Pulmonary artery (tissue), 1 donor: ENCODE results near the gene WTAP.

- PRO-cap, result no peak
Measured at GRCh38 chr6:158826842-158827543, 7.8 kb upstream of the EZR start.

- PRO-cap, result no peak
Measured at GRCh38 chr6:158897217-158897688, 78.1 kb upstream of the EZR start.

- PRO-cap, result no peak
Measured at GRCh38 chr6:158922079-158922488, 77.9 kb downstream of the RSPH3 start.

DNA sequence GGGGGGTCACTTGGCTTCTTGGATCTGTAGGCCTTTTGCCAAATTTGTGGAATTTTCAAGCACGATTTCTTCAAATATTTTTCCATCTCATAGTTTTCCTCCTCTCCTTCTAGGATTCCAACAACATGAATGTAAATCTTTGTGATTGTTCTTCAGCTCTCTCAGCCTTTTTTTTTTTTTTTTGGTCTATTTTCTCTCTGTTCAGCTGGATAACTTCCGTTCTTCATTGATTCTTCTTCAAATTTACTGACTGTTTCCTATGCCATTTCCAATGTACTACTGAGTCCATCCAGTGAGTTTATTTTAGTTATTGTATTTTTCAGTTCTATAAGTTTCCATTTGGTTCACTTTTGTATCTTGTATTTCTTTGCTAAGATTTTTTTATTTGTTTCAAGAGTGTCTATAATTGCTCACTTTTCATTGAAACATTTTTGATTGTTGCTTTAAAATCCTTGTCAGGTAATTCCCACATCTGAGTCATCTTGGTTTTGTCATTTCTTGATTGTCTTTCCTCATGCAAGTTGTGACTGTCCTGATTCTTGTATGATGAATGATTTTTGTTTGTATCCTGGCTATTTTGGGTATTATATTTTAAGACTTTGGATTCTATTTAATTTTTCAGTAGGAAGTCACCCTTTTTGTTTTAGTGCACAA is 9.2 kb downstream of the RSPH3 start:
- PRO-cap, result no peak

DNA sequence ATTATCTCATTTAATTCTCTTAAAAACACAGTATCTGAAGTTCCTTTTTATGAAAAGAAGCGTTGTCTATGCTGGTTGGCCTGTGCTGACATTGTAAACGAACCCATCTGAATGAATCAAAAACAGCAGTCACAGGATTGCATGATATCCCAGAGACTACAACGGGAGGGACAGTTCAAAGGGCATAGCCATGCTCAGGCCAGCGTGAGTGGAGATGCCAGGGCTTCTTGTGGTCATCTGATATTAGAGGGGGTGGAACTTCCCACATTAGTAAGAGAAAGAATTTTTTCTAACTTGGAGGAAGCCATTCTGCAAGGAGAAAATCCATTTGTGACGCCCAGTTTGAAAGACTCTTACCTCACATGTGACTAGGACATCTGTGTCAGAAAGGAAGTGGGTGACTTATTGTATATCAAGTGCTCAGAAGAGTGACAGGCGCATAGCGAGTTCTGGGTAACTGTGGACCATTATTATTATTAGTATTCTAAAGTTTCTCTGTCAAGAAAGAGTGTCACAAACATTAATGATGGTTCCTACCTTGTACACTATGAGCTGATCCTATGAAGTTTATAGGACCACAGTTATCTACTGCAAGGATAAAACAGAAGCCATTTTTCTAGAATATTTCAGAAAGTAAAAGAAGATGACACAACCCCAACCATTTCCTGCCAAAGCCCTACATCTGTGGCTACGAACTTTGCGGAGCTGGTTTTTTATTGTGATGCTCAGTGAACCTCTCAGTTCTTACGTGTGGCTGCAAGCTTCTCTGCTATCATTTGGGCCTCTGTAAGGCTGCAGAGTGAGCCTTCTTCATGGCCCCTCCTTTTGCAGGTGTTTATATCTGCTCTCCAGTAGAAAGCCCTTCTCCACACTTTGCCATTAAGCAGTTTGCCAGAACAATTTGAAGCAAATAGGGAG is 17.5 kb upstream of the TAGAP start:
- PRO-cap, result no peak

DNA sequence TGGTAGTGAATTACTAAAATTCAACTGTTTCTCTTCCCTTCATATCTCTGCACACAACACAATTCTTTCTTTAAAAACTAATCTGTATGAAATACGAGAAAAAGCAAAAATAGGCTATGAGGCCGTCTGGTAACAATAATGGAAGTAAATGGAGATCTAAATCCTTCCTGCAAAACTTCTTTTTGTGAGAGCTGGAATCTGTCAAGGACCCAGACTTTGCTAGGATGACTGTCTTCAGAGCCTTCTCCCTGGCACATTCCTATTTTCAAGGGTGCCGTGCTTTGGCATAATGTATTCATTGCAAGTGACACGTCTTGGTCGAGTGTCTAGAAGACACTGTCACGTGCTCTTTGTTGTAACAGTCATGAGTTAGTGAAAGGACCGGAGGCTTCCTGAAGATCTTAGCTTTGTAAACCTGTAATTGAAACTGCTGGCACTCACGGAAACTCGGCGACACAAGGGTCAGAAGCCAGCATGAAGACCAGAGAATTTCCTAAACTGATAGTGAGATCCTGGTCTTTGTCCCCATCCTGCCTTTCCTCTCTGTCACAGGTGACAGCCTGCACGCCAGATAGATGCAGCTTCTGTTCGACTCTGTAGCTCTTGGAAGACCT is 19.6 kb upstream of the TAGAP start:
- PRO-cap, result no peak

DNA sequence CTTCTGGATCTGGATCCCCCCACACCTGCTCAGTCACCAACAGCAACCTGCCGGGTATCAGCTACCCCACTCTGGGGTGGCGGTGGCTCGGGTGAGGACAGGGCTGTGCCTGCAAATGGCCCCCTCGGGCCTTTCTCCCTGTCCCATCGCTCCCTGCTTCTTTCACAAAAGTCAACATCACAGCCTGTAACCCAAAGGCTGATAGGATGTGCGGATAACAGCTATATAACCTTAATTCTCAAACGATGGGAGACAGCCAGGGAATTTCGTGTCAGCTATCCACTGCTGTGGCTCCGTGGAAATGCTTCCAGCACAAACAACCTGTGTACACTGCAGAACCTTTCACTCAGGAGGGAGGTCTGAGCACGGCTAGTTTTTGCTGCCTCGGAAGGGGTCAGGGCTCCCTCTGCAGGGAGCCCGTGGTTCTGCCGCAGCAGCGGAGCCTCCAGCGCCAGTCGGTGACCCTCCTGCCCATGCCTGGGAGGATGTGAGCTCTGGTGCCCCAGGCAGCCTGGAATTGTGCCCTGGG is 59.2 kb upstream of the TAGAP start:
- PRO-cap, result no peak

GRCh38 chr6:159114631-159115004 is 54.6 kb upstream of the FNDC1 start:
- PRO-cap, result no peak

- PRO-cap, result bidirectional peak, plus-strand start at chr6:159726986, minus-strand start at chr6:159726908; bidirectional peak, plus-strand start at chr6:159727139, minus-strand start at chr6:159727064; bidirectional peak, plus-strand start at chr6:159727575, minus-strand start at chr6:159727430
Measured at GRCh38 chr6:159726452-159727480, 540 bp upstream of the WTAP start.

- PRO-cap, result bidirectional peak, plus-strand start at chr6:159727575, minus-strand start at chr6:159727430
Measured at GRCh38 chr6:159727481-159728617, at the start of gene WTAP. Gene WTAP (plus strand): TSS chr6:159727506.

GRCh38 chr6:159752501-159753343 is 9.1 kb upstream of the ACAT2 start:
- PRO-cap, result no peak

DNA sequence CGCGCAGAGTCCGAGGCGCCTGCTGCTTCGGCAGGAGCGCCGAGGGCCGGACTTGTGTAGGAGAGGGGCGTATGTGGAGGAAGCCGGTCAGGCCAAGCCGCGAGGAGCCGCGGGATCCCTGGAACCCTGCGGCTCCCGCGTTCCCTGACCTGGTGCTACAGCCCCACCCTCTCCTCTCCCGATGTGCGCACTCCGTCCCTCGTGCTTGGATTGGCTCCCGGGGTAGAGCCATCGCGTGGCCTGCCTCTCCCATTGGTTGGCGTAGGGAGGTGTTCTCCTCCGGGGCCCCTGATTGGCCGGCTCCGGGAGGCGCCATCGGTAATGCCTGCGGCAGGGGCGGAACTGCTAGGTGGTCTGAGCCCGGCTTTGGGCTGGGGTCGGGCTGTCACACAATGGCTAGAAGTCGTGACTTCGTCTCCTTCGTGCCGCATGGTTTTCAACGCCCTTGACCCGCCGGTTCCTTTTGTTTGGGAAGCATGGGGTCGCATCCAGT is 363 bp downstream of the ACAT2 start:
- PRO-cap, result bidirectional peak, plus-strand start at position 321 of the sequence, minus-strand start at position 157 of the sequence

DNA sequence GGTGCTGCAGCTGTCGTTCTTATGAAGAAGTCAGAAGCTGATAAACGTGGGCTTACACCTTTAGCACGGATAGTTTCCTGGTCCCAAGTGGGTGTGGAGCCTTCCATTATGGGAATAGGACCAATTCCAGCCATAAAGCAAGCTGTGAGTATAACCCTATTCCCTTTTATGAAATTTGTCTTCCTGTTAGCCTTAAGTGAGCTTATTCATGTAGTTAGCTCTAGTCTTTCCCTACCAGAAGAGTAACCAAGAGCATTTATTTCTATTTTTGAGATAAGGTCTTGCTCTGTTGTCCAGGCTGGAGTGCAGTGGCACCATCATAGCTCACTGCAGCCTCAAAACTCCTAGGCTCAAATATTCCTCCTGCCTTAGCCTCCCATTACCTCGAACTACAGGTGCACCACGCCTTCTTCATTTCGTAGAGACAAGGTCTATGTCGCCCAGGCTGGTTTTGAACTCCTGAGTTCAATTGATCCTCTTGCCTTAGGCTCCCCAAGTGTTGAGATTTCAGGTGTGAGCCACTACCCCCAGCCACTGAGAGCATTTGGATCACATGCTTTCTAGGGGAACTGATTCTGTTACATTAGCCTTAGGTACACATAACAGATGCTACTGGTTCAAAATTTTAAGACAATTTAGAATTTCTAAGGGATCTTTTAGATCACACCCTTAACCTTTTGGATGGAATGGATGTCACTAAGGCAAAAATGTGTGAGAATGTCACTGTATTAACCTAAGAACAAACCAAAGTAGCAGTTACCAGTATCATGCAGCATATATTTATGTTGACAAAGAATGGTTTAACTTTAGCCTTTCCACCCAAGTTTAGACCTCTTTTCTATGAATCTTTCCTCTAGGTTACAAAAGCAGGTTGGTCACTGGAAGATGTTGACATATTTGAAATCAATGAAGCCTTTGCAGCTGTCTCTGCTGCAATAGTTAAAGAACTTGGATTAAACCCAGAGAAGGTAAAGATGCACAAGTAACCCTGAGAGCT is 11.8 kb downstream of the TCP1 start:
- PRO-cap, result no peak

GRCh38 chr6:159798512-159798816 is 1.6 kb upstream of the PNLDC1 start:
- PRO-cap, result no peak

- PRO-cap, result no peak
Measured at GRCh38 chr6:159819760-159820703, 20.0 kb downstream of the PNLDC1 start.

DNA sequence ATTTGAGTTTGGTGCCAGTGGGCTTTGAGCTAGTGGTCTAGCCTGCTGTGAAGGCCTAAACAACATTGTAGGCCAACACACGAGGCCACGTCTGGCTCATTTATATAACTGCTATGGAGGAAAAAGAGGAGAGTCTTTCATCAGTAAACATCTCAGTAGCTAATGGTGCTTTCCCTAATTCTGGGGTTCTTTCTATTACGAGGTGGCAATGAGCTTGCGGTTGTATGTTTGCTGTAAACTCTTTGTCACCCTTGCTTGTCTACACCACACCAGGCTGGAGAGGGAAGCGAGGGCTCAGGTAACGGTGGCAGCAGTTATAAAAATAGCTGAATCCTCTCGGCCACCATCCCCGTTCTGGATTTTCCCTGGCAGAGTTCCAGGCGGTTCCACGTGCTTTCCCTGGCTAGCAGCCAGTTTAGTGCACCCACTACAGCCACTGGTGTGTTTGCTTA is 39.0 kb downstream of the MAS1 start:
- PRO-cap, result no peak

- PRO-cap, result no peak
Measured at GRCh38 chr6:159959932-159960458, 8.9 kb upstream of the IGF2R start.

- PRO-cap, result no peak
Measured at GRCh38 chr6:159983004-159983773, 14.3 kb downstream of the IGF2R start.

DNA sequence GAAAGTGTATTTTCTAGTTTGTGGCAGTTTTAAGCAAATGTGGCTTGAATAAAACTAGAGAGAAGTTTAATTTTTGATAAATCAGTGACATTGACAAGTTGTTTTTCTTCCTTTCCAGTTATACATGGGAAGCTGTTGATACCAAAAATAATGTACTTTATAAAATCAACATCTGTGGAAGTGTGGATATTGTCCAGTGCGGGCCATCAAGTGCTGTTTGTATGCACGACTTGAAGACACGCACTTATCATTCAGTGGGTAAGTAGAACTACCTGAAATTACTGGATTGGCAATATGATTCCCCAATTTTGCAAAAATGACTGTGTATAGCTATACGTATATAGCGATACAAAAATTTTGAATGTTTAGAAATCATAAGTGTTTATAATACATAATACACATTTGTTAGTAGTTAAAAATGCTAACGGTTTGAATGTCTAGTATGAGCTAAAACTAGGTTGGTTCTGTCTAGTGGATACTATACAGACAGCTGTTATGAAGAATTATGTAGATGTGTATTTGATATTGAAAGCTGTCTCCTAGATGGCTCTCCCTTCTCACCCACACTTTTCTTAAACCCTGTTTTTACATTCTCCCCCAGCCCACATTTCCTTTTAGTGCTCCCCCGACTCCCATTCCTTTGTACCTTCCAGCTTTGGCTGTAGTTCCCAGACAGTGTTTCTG is 22.3 kb downstream of the IGF2R start:
- PRO-cap, result no peak

DNA sequence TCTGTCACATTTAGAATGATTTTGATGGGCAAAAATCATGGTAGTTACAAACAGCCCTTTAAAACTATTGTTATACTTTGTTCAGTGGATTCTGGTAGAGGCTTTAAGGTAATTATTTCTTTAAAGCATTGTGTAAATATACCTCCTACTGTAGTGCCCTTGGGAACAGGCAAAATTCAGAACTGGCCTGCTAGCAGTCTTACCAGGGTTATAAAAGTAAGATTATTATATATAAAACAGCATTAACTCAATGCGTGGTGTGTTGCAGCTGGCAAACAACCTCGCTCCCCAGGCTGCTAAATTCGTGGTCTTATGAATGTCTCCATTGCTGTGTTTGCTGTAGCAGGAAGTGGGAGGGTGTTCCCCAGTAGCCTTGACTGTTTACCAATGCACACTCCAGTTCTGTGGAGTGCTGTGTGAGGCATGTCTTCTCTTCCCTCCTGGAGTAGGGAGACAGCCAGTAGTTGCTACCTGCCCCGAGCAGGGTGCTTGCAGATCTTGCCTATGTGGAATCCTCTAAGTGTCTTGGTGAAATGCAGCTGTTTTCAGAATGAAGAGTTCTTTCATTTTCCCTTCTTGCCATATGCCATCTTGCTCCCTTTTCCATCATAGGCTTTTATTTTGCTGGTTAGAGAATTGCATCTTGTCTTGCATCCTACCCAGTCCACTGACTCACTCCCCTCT is 45.3 kb downstream of the IGF2R start:
- PRO-cap, result no peak